H1 (cell line): Measurements from ENCODE around the gene SST.

GRCh38 chr3:187670092-187670740 lies at the start of gene SST:
TSS of gene SST (minus strand) at chr3:187670394.
- RRBS: 12% methylated on average over 7 of the region's 32 CpGs
CAGE:
- cytosol, long polyA plus RNA: start-site peak on the minus strand at chr3:187670392-187670396, 23 reads
- long polyA plus RNA: no peak
- nucleus, long polyA plus RNA: no peak

GRCh38 chr3:187735394-187735882 lies 9.8 kb downstream of the BCL6 start:
- RRBS: no CpG with 5 or more reads among the region's 3 CpGs
CAGE:
- cytosol, long polyA plus RNA: no peak
- long polyA plus RNA: no peak
- nucleus, long polyA plus RNA: no peak

GRCh38 chr3:187735883-187736355 lies 9.3 kb downstream of the BCL6 start:
- RRBS: no CpG with 5 or more reads among the region's 5 CpGs
CAGE:
- cytosol, long polyA plus RNA: no peak
- long polyA plus RNA: no peak
- nucleus, long polyA plus RNA: no peak

DNA sequence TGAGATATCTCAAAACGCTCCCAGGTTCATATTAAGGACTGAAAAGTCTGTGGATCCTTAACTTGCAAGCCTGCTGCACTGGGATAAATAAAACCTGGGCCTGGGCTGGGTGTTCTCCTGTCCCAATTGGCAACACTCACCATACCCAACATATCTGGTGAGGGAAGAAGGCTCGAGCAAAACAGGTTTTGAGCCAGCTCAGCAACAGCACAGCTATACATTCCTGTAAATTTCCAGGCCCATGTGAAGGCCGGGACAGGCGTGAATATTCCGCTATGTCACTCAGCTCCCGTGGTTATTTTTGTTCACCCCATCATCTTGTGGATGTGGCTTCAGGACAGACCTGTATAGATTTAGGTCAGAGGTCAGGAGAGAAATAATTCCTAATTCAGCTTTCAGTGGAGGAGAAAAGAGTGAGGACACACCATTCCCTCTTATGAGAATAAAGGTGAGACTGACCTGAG lies 169.0 kb upstream of the BCL6 start:
- RRBS: no CpG with 5 or more reads among the region's 6 CpGs
CAGE:
- cytosol, long polyA plus RNA: no peak
- long polyA plus RNA: no peak
- nucleus, long polyA plus RNA: no peak

GRCh38 chr3:188081853-188082456 lies 72.0 kb upstream of the LPP start:
- RRBS: no CpG with 5 or more reads among the region's 4 CpGs
CAGE:
- cytosol, long polyA plus RNA: no peak
- long polyA plus RNA: no peak
- nucleus, long polyA plus RNA: no peak

DNA sequence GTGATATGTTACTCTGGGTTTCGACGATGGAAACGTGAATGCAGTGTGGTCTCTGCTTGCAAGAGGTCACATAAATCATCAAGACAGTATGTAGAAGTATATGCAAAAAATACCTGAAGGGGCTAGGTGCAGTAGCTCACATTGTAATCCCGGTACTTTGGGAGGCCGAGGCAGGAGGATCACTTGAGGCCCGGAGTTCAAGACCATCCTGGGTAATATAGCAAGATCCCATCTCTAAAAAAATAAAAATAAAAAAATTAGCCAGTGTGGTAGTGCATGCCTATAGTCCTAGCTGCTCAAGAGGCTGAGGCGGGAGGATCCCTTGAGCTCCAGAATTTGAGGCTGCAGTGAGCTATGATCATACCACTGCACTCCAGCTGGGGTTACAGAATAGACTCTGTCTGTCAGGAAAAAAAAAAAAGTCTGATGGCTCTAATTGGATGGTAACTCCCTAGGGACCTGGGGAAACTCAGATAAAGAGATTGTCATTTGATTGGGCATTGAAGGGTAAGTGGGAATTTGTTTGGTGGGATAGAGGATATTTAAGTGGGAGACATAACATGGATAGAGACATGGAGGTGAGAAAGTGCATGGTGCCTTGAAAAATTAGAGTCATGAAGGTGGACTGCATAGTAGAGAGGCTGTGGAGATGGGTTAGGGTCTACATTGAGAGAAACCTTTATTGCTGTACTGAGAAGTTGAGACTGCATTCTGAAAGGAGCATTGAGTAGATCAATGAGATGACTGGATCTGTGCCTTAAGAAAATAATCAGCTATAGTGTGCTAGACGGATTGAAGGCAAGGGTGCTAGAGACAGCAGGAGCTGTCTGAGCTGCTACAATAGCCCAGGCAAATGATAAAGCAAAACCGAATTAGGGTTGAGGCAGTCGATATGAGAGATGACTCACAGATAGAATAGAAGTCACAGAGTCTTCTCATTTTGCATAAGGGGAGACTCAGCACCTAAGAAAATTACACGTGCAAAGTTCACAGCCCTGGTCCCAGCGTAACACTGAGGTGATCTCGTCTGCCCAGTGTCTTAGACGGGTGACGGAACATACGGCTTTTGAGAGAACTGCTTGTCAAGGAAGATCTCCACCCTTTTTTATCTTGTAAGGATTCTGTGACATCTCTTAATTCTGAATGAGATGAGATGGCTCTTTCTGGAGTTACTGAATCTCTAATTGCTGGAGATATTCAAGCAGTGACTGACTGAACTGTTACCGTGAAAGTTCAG lies 11.3 kb downstream of the LPP start:
- RRBS: no CpG with 5 or more reads among the region's 17 CpGs
CAGE:
- cytosol, long polyA plus RNA: no peak
- long polyA plus RNA: no peak
- nucleus, long polyA plus RNA: no peak

DNA sequence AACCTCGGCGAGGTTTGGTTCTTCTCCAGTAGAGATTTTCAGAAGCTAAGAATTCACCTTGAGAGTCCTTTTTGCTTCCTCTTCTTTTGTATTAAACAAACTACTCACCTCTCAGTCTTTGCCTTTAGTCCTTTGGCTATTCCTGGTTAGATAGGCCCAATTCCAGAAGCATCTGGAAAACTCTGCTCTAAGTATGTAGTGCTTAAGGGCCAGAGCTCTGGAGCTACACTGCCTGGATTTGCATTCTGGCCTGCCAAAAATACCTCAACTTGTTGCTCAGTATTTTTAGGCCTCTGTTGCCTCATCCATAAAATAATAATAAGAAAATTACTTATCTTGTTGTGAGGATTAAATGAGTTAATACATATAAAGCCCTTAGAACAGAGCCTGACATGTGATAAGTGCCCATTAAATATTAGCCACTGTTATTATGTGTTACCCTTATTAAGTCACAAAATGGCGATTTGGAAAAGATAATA lies 18.1 kb downstream of the LPP start:
- RRBS: no CpG with 5 or more reads among the region's 3 CpGs
CAGE:
- cytosol, long polyA plus RNA: no peak
- long polyA plus RNA: no peak
- nucleus, long polyA plus RNA: no peak

DNA sequence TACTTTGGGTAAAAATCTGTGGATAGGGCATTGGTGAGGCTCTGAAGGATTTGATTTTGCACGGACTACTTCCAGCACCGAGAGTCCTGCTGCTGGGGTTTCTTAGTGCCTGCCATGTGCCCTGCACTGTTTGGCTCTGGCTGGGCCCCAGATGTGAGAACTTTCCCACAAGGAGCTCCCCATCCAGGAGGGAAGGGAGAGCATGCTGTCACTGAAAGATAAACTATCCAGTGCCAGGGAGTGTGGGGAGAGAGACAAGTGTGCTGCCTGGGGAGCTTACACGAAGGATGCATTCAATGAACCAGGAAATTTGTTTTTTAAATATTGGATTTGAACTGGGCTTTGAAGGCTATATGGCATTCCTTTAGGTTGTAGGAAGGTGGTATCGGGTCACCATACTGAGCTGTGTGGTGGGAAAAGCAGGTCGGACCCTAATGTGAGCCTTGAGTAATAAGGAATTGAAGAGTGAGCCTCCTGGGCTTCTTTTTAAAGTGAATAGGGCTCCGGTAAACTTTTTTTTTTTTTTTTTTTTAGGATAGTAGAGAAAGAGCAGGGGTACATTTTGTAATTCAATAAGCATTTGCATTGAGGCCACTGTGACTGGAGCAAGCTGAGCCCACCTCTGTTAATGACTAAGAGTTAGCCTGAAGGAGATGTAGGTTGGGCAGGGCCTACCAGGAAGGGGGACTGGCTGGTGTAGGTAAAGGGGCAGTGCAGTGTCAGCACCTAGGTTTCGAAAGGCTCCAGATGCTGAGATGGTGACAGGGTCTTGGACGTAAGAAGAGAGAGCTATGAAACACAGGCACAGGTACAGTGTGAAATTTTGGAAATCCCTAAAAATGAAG lies 30.4 kb downstream of the LPP start:
- RRBS: no CpG with 5 or more reads among the region's 8 CpGs
CAGE:
- cytosol, long polyA plus RNA: no peak
- long polyA plus RNA: no peak
- nucleus, long polyA plus RNA: no peak

DNA sequence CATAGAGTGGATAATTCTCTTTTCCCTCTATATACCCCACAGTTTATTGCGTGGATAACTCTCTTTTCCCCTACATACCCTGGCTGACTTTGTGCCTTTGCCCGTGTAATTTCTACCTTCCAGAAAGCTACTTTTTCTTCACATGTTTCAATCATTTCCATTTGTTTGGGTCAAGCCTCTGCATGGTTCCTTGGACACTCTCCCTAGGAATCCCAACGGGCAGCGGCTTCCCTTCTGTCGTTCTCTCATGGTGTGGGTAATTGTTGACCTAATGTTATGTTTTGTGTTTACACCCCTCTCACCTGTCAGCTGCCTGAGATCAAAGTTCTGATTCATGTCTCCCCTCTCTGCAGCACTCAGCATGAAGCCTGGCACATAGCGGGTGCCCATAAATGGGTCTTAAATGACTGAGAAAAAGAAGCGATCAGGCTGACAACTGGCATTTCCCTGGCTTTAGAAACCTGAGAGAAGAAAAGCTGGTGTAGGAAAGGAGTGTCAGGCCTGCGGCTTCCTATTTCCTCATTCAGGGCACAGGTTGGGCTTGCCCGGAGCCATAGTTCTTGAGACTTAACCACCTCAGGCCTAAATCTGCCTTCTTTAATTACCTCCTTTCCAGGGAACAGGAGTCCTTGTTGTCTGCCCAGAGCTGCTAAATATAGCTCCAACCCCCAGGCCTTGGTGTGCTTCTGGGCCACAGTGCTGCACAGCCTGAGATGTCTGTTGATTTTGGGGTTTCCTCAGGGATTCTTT lies 31.7 kb downstream of the LPP start:
- RRBS: no CpG with 5 or more reads among the region's 9 CpGs
CAGE:
- cytosol, long polyA plus RNA: no peak
- long polyA plus RNA: no peak
- nucleus, long polyA plus RNA: no peak

DNA sequence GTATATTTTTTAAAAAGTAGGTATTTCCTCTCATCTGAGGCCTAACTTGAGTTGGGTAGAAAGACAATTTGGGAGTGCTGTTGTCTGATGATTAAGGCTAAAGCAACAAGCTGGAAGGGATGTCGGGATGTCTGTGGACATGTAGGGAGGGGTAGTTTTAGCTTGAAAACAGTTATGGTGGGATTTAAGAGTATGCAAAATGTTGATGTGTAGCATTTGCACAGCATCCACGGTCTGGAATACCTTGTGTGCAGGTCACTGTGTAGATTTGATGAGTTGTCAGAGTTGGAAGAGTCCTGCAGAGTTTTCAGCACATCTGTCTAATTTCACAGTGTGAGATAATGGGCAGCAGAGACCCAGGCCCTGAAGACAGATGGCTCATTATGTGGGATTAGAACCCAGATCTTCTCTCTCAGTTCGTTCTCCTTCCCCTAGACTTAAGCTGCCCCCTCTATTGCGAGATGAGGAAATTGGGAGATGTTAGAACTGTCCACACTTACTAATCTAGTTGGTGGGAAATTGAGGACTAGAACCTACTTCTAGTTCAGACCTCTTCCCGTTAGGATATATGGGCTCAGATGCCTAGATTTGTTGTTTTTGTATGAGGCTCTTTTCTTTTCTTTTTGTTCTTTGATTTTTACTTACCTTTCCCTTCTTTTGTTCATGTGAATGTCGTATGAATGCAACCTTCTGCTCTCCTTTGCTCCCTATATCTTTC lies 59.2 kb downstream of the LPP start:
- RRBS: no CpG with 5 or more reads among the region's 6 CpGs
CAGE:
- cytosol, long polyA plus RNA: no peak
- long polyA plus RNA: no peak
- nucleus, long polyA plus RNA: no peak

- RRBS: no CpG with 5 or more reads among the region's 9 CpGs
CAGE:
- cytosol, long polyA plus RNA: no peak
- long polyA plus RNA: no peak
- nucleus, long polyA plus RNA: no peak
These were observed 77.5 kb downstream of the LPP start for GRCh38 chr3:188231417-188231871.

GRCh38 chr3:188246865-188247407 lies 93.0 kb downstream of the LPP start:
- RRBS: no CpG with 5 or more reads among the region's 2 CpGs
CAGE:
- cytosol, long polyA plus RNA: no peak
- long polyA plus RNA: no peak
- nucleus, long polyA plus RNA: no peak

GRCh38 chr3:188261100-188261401 lies 107.1 kb downstream of the LPP start:
- RRBS: no CpG with 5 or more reads among the region's 2 CpGs
CAGE:
- cytosol, long polyA plus RNA: no peak
- long polyA plus RNA: no peak
- nucleus, long polyA plus RNA: no peak

- RRBS: no CpG with 5 or more reads among the region's 3 CpGs
CAGE:
- cytosol, long polyA plus RNA: no peak
- long polyA plus RNA: no peak
- nucleus, long polyA plus RNA: no peak
These were observed 111.4 kb downstream of the LPP start for GRCh38 chr3:188265241-188265843.

GRCh38 chr3:188267768-188268314 lies 113.9 kb downstream of the LPP start:
- RRBS: no CpG with 5 or more reads among the region's 7 CpGs
CAGE:
- cytosol, long polyA plus RNA: no peak
- long polyA plus RNA: no peak
- nucleus, long polyA plus RNA: no peak

- RRBS: no CpG with 5 or more reads among the region's 3 CpGs
CAGE:
- cytosol, long polyA plus RNA: no peak
- long polyA plus RNA: no peak
- nucleus, long polyA plus RNA: no peak
These were observed 136.7 kb downstream of the LPP start for GRCh38 chr3:188290713-188291060.

DNA sequence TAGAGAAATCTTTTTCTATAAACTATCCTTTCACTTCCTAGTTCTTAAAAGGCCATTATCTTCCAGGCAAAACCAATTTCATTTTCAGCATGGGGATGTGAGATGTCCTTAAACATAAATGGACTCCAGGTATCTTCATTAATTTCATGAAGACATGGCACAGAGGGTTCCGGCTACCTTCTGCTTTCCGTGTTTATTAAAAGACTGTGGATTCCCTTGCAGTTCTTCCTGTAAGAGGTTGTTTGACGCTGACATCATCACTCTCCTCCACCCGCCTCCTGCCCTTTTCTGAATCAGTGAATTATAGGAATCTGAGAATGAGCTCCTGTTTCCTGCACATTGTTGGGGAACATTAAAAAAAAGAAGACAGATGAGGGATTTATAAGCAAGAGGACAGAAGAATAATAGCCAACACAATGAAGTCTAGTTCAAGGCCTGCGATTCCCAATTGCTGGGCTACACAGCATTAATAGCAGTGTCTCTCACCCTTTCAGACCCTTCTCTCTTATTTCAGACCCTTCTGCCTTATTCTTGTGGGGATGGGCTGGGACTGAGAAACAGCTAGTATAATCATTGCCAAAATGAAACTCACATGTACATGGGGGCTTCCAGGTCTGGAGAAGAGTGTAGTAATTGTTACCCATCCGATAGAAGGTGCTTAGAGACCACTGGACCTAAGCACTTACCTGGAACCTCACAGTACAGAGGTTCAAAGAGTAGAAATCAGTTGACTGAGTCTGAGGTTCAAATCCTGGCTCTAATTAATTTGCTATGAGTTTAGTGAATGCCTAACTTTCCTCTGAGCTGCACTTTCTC lies 191.4 kb downstream of the LPP start:
- RRBS: no CpG with 5 or more reads among the region's 6 CpGs
CAGE:
- cytosol, long polyA plus RNA: no peak
- long polyA plus RNA: no peak
- nucleus, long polyA plus RNA: no peak

GRCh38 chr3:188351846-188352353 lies 197.9 kb downstream of the LPP start:
- RRBS: no CpG with 5 or more reads among the region's 9 CpGs
CAGE:
- cytosol, long polyA plus RNA: no peak
- long polyA plus RNA: no peak
- nucleus, long polyA plus RNA: no peak

GRCh38 chr3:188365941-188366376 lies 212.0 kb downstream of the LPP start:
- RRBS: no CpG with 5 or more reads among the region's 8 CpGs
CAGE:
- cytosol, long polyA plus RNA: no peak
- long polyA plus RNA: no peak
- nucleus, long polyA plus RNA: no peak

DNA sequence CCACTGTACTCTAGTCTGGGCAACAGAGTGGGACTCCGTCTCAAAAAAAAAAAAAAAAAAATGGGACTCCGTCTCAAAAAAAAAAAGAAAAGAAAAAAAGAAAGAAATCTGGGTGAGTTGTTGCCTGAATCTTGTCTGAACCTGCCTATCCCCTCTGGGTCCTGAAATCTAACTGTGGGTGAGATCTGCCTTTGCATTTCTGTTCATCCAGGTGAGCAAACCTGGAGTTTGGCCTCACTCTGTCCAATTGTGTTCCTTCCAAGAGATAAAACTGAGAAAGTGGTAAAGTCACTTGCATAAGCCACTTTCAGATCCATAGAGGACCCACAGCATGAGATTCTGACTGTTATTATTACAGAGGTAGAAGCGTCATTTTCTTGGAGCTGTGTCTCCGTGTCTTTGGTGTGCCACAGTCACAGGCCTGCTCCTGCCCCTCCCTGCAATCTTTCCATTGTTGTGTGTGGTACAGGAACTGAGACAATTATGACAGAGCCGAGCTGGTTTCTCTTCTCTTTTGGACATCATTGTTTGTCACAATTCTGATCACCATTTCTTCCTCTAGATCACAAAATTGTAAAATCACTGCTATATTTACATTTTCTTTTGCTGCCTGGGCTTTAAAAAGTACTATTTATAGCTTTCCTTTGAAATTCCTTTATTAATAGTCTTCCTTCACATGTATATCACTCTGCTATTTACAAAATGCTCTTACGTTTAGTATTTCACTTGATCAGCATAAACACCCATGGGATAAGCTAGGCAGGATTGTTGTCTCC lies 236.0 kb downstream of the LPP start:
- RRBS: no CpG with 5 or more reads among the region's 6 CpGs
CAGE:
- cytosol, long polyA plus RNA: no peak
- long polyA plus RNA: no peak
- nucleus, long polyA plus RNA: no peak